Endothelial cell of umbilical vein (primary cell): ENCODE data around the gene PADI4.

DNA sequence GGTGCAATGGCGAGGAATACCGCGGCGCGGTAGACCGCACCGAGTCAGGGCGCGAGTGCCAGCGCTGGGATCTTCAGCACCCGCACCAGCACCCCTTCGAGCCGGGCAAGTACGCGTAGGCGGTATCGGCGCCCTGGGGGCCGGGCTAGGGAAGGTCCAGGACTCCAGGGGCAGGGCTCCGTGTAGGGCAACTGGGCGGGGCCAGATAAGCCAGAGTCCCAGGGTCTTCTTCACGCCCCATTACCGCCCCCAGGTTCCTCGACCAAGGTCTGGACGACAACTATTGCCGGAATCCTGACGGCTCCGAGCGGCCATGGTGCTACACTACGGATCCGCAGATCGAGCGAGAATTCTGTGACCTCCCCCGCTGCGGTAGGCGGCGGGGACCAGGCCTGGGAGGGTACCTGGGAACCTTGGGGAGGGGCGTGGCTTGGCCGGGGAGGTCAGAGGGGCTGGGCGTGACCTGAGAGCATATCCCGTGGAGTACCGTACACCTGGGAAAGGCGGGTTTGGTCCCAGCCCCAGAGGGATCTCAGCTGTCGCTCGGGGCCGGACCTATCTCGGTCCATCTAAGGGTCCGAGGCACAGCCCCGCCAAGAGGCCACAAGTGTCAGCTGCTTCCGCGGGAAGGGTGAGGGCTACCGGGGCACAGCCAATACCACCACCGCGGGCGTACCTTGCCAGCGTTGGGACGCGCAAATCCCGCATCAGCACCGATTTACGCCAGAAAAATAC, 206.9 kb downstream of the NECAP2 start:
- PRO-cap = no peak
CAGE:
- cytosol, long polyA minus RNA = no peak
- cytosol, long polyA plus RNA = no peak
- long polyA plus RNA = no peak
- nucleus, long polyA minus RNA = no peak
- nucleus, long polyA plus RNA = no peak

DNA sequence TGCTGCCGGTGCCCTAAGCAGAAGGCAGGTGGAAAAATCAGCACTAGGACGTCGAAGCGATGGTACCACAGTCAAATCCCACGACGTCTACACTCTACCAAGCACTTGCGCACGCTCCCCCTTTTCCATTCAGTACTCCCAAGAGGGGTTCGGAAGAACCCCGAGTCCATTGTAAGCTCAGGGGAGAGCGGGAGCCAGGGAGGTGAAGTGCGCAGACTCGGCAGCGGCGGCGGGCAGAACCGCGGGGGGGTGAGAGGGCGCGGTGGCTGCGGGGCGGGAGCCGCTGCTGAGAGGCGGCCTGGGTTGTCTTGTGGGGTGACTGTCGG, 48.5 kb upstream of the CROCC start:
- PRO-cap = no peak
CAGE:
- cytosol, long polyA minus RNA = no peak
- cytosol, long polyA plus RNA = no peak
- long polyA plus RNA = no peak
- nucleus, long polyA minus RNA = no peak
- nucleus, long polyA plus RNA = no peak

DNA sequence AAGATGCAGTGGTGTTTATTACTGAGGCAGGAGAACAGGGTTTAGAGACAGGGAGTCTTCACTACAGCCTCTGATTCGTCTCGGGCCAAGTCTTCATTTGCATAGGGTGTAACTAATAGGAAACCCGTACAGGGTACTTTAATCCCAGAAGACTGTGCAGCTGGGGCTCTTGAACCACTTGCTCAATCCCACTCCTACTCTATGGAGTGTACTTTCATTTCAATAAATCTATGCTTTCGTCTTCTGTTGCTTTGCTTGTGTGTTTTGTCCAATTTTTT, 8.2 kb downstream of the SDHB start:
- PRO-cap = no peak
CAGE:
- cytosol, long polyA minus RNA = no peak
- cytosol, long polyA plus RNA = no peak
- long polyA plus RNA = no peak
- nucleus, long polyA minus RNA = no peak
- nucleus, long polyA plus RNA = no peak

- PRO-cap = no peak
CAGE:
- cytosol, long polyA minus RNA = no peak
- cytosol, long polyA plus RNA = no peak
- long polyA plus RNA = no peak
- nucleus, long polyA minus RNA = no peak
- nucleus, long polyA plus RNA = no peak
Observed at GRCh38 chr1:17053132-17053604, 664 bp downstream of the SDHB start.

DNA sequence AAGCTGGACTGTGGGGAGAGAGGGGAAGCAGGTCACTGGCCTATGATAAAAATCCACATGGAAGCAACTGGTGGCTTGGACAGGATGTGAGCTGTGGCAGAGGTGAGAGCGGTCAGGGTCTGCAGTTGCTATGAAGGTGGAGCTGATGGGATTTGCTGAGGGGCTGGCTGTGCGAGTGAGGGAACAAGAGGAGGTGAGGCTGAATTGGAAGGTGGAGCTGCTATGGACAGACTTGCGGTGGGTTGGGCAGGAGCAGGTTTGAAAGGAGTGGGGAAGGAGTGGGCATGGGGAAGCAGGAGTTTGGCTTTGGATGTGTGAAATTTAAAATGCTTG, 11.3 kb downstream of the PADI1 start:
- PRO-cap = no peak
CAGE:
- cytosol, long polyA minus RNA = no peak
- cytosol, long polyA plus RNA = no peak
- long polyA plus RNA = no peak
- nucleus, long polyA minus RNA = no peak
- nucleus, long polyA plus RNA = no peak

- PRO-cap = no peak
CAGE:
- cytosol, long polyA minus RNA = no peak
- cytosol, long polyA plus RNA = no peak
- long polyA plus RNA = no peak
- nucleus, long polyA minus RNA = no peak
- nucleus, long polyA plus RNA = no peak
Observed at GRCh38 chr1:17307796-17308408, at the start of gene PADI4. TSS of gene PADI4 (plus strand) at chr1:17308197.

GRCh38 chr1:17443137-17443813, 3.8 kb upstream of the RCC2 start:
- PRO-cap = no peak
CAGE:
- cytosol, long polyA minus RNA = no peak
- cytosol, long polyA plus RNA = no peak
- long polyA plus RNA = no peak
- nucleus, long polyA minus RNA = no peak
- nucleus, long polyA plus RNA = no peak

DNA sequence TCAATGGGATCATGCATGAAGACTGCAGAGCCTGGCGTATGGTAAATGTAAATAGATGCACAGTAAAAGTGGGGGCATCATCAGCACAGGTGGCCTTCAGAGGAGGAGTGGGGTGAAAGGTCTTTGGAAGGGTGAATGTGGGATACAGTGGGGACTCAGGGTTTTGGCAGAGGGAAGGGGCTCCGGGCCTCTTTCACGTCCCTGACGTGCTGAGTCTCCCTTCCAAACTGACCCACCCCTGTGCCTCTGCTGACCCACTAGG, 8.5 kb upstream of the ARHGEF10L start:
- PRO-cap = no peak
CAGE:
- cytosol, long polyA minus RNA = no peak
- cytosol, long polyA plus RNA = no peak
- long polyA plus RNA = no peak
- nucleus, long polyA minus RNA = no peak
- nucleus, long polyA plus RNA = no peak

- PRO-cap = no peak
CAGE:
- cytosol, long polyA minus RNA = no peak
- cytosol, long polyA plus RNA = no peak
- long polyA plus RNA = no peak
- nucleus, long polyA minus RNA = no peak
- nucleus, long polyA plus RNA = no peak
Observed at GRCh38 chr1:17542573-17543069, 3.1 kb downstream of the ARHGEF10L start.

- PRO-cap = no peak
CAGE:
- cytosol, long polyA minus RNA = no peak
- cytosol, long polyA plus RNA = no peak
- long polyA plus RNA = no peak
- nucleus, long polyA minus RNA = no peak
- nucleus, long polyA plus RNA = no peak
Observed at GRCh38 chr1:17550626-17551720, 11.5 kb downstream of the ARHGEF10L start.

DNA sequence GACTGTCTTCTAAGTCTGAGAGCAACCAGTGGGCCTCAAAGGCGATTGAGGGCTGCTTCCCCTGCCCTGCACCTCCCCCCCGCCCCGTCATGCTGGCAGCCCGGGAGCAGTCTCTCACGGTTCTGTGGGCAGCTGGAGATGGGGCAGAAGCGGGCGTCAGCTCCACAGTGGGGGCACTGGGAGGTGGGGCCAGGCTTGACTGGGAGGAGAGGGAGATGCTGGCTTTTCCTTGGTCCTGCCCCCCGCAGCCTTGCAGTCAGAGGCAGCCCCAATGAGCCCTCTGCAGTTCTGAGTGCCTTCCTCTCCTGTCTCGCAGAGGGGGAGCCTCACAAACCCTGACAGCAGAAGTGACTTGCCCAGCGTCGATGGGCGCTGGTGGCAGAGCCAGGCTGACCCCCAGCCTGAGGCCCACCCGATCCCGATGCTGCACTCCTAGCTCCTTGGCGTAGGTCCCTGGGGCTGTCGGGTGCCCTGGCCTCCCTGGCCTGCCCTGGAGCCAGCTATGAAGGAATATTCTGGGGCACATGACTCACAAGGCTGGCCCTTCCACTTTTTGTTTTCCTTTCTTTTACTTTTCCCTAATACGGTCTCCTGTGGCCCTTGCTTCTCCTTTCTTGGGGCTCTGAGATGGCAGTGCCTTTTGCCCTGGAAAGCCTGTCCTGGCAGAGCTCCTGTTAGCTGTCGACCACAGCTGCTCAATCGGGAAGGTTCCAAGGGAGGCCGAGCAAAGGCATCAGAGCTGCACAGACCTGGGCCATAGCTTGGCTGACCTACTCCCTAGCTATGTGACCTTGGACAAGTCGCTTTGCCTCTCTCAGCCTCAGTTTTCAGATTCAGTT, 21.9 kb downstream of the ARHGEF10L start:
- PRO-cap = no peak
CAGE:
- cytosol, long polyA minus RNA = no peak
- cytosol, long polyA plus RNA = no peak
- long polyA plus RNA = no peak
- nucleus, long polyA minus RNA = no peak
- nucleus, long polyA plus RNA = no peak

- PRO-cap = no peak
CAGE:
- cytosol, long polyA minus RNA = no peak
- cytosol, long polyA plus RNA = no peak
- long polyA plus RNA = no peak
- nucleus, long polyA minus RNA = no peak
- nucleus, long polyA plus RNA = no peak
Observed at GRCh38 chr1:17630955-17631366, 91.5 kb downstream of the ARHGEF10L start.

GRCh38 chr1:17644133-17644778, 104.8 kb downstream of the ARHGEF10L start:
- PRO-cap = no peak
CAGE:
- cytosol, long polyA minus RNA = no peak
- cytosol, long polyA plus RNA = no peak
- long polyA plus RNA = no peak
- nucleus, long polyA minus RNA = no peak
- nucleus, long polyA plus RNA = no peak

GRCh38 chr1:17666962-17667575, 88.1 kb upstream of the ACTL8 start:
- PRO-cap = no peak
CAGE:
- cytosol, long polyA minus RNA = no peak
- cytosol, long polyA plus RNA = no peak
- long polyA plus RNA = no peak
- nucleus, long polyA minus RNA = no peak
- nucleus, long polyA plus RNA = no peak

GRCh38 chr1:17790260-17790812, 35.2 kb downstream of the ACTL8 start:
- PRO-cap = no peak
CAGE:
- cytosol, long polyA minus RNA = no peak
- cytosol, long polyA plus RNA = no peak
- long polyA plus RNA = no peak
- nucleus, long polyA minus RNA = no peak
- nucleus, long polyA plus RNA = no peak

DNA sequence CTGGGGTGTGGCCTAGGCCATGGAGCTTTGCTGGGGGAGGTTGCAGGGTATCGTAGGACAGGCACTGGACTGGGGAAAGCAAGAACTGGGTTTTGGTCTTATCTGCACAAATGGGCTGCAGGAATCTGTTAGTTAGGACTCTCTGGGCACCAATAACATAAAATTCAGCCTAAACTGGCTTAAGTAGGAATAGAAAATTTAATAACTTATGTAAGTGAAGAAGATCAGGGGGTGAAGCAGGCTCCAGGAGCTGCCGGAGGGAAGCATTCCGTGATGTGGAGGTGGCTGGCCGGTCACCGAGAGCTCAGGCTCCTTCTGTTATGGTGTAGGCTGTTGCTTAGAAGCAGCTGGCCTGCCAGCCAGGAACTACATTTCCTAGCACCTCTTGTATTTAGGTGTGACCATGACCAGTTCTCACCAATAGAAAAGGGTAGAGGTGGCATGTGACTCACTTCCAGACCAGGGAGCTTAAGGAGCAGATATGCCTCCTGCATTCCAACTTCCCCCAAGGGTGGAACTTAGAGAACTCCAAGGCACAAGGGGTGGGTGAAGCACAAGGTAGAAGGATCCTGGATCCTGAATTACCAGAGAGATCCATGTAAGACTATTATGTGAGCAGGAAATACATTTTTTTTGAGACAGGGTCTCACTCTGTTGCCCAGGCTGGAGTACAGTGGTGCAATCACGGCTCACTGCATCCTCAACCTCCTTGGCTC, 120.7 kb downstream of the ACTL8 start:
- PRO-cap = no peak
CAGE:
- cytosol, long polyA minus RNA = no peak
- cytosol, long polyA plus RNA = no peak
- long polyA plus RNA = no peak
- nucleus, long polyA minus RNA = no peak
- nucleus, long polyA plus RNA = no peak

DNA sequence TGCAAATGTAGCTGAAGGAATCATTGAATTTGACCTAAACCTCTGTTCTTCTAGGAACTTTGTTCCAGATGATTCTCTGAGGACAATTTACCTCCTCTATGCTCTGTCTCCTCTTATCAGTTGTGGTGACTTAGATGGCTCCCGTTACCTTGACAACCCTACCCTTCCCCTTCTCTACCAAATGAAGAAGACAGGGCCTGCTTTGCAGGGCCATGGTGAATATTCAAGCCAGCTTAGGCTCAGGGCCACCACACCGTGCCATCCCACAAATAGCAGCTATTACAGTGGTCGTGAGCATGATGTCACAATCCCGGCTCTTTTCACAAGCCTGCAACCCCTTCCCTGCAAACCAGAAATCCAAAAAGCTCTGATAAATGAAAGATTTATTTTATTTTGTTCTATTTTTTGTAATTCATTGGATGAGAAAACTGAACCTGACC, 157.1 kb downstream of the IGSF21 start:
- PRO-cap = no peak
CAGE:
- cytosol, long polyA minus RNA = no peak
- cytosol, long polyA plus RNA = no peak
- long polyA plus RNA = no peak
- nucleus, long polyA minus RNA = no peak
- nucleus, long polyA plus RNA = no peak

GRCh38 chr1:18384323-18384820, 96.4 kb upstream of the KLHDC7A start:
- PRO-cap = no peak
CAGE:
- cytosol, long polyA minus RNA = no peak
- cytosol, long polyA plus RNA = no peak
- long polyA plus RNA = no peak
- nucleus, long polyA minus RNA = no peak
- nucleus, long polyA plus RNA = no peak

- PRO-cap = no peak
CAGE:
- cytosol, long polyA minus RNA = no peak
- cytosol, long polyA plus RNA = no peak
- long polyA plus RNA = no peak
- nucleus, long polyA minus RNA = no peak
- nucleus, long polyA plus RNA = no peak
Observed at GRCh38 chr1:18900098-18900753, 2.1 kb downstream of the ALDH4A1 start.

DNA sequence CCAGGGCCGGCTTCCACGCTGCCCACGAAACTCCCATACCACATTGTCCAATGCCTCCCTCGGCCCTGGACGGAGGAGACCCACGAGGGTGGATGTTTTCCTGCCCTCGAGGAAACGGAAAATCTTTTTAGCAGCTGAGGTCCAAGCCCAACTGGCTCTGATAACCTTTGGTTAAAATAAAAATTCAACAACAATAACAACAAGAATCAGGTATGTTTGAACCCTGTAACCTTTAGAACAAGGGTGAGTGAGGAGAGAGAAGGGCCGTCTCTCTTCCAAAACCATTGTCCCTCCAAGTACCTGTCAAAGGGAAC, 4.0 kb upstream of the ALDH4A1 start:
- PRO-cap = no peak
CAGE:
- cytosol, long polyA minus RNA = no peak
- cytosol, long polyA plus RNA = no peak
- long polyA plus RNA = no peak
- nucleus, long polyA minus RNA = no peak
- nucleus, long polyA plus RNA = no peak